Measurements from ENCODE around the genes GPR137 and KCNK4.

DNA sequence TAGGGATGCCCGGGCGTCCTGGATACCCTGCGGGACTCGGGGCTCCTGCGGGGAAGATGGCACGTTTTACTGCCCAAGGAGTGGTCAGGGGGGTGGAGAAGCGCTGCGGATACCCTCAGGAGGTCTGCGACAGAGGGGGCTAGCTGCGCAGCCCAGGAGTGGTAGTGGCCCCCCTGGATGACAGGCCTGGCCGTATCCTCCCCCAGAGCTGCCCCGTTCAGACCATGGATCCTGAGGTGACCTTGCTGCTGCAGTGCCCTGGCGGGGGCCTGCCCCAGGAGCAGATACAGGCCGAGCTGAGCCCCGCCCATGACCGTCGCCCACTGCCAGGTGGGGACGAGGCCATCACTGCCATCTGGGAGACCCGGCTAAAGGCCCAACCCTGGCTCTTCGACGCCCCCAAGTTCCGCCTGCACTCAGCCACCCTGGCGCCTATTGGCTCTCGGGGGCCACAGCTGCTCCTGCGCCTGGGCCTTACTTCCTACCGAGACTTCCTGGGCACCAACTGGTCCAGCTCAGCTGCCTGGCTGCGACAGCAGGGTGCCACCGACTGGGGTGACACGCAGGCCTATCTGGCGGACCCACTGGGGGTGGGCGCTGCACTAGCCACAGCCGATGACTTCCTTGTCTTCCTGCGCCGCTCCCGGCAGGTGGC, 482 bp downstream of the NUDT22 start:
- PRO-cap: no peak
- RAMPAGE, long total RNA: no peak
- RRBS: under 1% methylated on average over 1 of the region's 35 CpGs

DNA sequence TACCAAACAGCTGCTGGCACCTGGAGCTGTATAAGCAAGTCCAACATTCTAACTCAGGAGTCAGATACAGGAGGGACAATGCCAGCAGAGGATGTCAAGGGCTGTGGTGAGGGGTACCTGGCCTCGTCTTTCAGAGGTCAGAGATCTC, 3.2 kb upstream of the ENSG00000286264 start:
- PRO-cap: no peak
- RAMPAGE, long total RNA: no peak
- RRBS: no CpG with 5 or more reads among the region's 1 CpG

DNA sequence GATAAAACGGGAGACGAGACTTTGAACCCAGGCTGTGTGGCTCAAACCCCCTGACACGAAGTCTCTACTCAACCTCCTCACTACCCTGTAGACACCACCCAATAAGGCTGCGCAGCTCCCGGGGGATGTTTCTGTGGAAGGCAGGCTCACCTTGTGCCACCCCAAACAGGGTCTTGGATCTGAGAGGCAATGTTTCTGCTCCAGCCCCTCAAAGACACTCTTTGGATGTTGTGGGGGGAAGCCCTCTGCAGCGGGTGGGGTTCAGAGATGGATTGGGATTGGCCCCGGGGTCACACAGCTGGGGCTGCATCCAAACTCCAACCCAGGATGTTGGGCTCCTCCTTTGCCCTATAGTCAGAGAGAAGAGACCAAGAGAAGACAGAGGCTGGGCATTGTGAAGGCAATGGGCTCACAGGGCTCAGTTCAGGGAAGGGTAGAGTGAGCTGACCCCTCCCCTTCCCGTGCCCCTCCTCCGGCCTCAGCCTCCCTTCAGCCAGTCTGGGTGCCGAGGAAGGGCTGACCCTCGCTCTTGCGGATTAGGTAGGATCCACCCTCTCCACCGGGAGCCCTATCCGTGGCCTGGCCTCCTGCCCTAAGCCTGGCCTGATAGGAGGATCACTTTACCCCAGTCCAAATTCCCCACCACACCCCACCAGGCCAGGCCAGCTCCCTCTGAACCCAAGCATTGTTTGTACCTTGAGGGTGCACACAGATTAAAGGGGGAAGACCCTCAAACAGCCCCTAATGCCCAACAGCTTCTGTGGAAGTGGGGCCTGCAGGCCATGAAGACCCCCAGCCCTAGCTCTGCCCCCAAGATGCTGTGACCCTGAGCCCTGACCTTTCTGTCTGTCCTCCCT, 1.7 kb upstream of the PPP1R14B start:
- PRO-cap: no peak
- RAMPAGE, long total RNA: no peak
- RRBS: no CpG with 5 or more reads among the region's 14 CpGs

- PRO-cap: no peak
- RAMPAGE, long total RNA: no peak
- RRBS: no CpG with 5 or more reads among the region's 30 CpGs
Measured at GRCh38 chr11:64262986-64264016, 12.0 kb downstream of the PLCB3 start.

GRCh38 chr11:64268925-64269563, 15.4 kb downstream of the BAD start:
- PRO-cap: no peak
- RAMPAGE, long total RNA: no peak
- RRBS: 3% methylated on average over 21 of the region's 34 CpGs

GRCh38 chr11:64285637-64286205, at the start of gene GPR137:
GPR137 (plus strand) TSS chr11:64285848.
- PRO-cap: bidirectional peak, plus-strand start at chr11:64285830, minus-strand start at chr11:64285684
- RAMPAGE, long total RNA: no peak
- RRBS: 2% methylated on average over 31 of the region's 61 CpGs

DNA sequence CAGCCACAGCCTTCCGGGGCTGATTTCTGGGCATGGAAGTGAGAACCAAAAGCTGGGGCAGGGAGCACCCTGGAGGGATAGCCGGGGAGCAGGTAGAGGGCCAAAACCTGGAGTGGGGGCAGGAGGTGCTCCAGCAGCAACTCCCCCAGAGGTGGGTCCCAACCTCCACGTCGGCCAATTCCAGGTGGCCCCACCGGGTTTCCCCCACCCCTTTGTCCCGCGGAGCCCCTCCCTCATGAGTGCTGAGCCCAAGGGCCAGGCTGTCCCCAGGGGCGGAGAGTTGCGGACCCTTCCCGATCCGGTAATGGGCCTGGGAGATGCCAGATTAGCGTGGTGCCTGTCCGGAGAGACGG, at the start of gene KCNK4:
Gene KCNK4 (plus strand): TSS at position 239 of the 353 bp plus-strand sequence.
- PRO-cap: no peak
- RAMPAGE, long total RNA: no peak
- RRBS: 19% methylated on average over 14 of the region's 14 CpGs

DNA sequence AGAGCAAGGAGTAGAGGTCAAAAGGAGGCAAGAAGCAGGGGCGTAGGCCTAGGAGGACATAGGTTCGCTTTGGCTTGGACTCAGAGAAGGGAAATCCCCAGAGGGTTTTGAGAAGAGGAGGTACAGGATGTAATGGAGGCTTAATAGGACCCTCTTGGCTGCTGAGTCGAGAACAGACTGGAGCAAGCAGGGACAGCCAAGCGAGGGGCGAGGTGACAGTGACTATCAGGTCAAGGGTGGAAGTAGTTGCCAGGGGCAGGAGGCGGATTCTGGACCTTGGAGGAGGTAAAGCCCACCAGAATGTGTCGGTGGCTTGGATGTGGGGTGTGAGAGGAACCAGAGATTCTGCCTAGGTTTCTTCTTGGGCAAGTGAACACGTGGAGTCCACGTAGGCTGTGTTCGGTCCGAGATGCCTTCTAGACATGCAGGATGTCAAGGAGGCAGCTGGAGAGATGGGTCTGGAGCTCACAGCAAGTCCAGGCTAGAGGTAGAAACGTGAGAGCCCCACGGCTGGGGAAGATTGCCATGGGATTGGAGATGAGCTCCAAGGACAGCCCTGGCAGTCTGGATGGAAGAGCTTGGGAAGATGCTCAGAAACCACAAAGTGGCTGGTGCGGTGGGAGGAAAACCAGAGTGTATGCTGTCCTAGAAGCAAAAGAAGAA, 4.3 kb downstream of the TRMT112 start:
- PRO-cap: no peak
- RAMPAGE, long total RNA: no peak
- RRBS: no CpG with 5 or more reads among the region's 14 CpGs

DNA sequence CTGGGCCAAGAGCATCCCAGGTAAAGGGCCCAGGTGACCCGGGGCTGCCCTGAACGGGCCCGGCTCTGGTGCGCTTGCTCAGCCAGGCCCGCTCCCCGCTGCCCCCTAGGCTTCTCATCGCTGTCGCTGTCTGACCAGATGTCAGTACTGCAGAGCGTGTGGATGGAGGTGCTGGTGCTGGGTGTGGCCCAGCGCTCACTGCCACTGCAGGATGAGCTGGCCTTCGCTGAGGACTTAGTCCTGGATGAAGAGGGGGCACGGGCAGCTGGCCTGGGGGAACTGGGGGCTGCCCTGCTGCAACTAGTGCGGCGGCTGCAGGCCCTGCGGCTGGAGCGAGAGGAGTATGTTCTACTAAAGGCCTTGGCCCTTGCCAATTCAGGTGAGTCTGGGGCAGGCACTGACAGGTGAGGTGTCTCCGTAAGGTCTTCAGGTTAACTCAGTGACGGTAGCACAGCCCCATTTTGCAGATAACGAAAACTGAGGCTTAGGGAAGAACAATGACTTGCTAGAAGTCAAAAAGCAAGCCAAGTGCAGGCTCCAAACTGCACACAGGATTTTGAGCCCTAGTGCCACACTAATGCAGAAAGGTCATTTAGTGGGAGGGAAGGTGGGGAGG, 2.4 kb downstream of the TRMT112 start:
- PRO-cap: no peak
- RAMPAGE, long total RNA: no peak
- RRBS: no CpG with 5 or more reads among the region's 19 CpGs

GRCh38 chr11:64320298-64321212, 2.6 kb downstream of the PRDX5 start:
- PRO-cap: no peak
- RAMPAGE, long total RNA: no peak
- RRBS: no CpG with 5 or more reads among the region's 13 CpGs

DNA sequence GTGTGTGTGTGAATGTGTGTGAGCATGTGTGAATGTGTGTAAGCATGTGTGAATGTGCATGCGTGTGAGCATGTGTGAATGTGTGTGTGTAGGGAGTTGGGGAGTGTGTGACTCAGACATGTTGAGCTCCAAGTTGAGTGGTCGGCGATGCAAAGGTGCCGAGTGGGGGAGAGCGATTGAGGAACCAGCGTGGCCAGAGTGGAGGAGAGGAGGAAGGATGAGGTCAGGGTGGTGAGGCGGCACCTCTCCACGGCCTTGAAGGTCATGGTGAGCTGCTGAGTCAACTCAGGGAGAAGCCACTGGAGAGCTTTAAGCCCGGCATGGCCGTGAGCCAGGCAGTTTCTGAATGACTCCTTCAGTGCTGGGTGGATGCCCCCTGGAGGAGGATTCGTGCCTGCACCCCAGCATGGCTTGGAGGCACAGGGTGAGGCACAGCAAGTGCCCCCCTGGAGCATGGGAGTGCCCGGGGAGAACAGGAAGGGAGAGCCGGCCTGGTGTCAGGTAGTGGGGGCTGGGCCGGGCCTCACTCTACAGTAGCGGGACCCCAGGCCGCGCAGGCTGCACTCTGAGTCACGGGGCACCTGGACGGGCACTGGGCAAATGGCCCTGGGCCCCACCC, 8.3 kb upstream of the CCDC88B start:
- PRO-cap: no peak
- RAMPAGE, long total RNA: no peak
- RRBS: no CpG with 5 or more reads among the region's 19 CpGs

GRCh38 chr11:64409791-64410158, 50.8 kb downstream of the RPS6KA4 start:
- PRO-cap: no peak
- RAMPAGE, long total RNA: no peak
- RRBS: no CpG with 5 or more reads among the region's 6 CpGs

GRCh38 chr11:64619726-64620275, 28.8 kb downstream of the SLC22A12 start:
- PRO-cap: no peak
- RAMPAGE, long total RNA: no peak
- RRBS: no CpG with 5 or more reads among the region's 4 CpGs

- PRO-cap: no peak
- RAMPAGE, long total RNA: no peak
- RRBS: 2% methylated on average over 16 of the region's 47 CpGs
Measured at GRCh38 chr11:64642469-64642898, 51.5 kb downstream of the SLC22A12 start.

DNA sequence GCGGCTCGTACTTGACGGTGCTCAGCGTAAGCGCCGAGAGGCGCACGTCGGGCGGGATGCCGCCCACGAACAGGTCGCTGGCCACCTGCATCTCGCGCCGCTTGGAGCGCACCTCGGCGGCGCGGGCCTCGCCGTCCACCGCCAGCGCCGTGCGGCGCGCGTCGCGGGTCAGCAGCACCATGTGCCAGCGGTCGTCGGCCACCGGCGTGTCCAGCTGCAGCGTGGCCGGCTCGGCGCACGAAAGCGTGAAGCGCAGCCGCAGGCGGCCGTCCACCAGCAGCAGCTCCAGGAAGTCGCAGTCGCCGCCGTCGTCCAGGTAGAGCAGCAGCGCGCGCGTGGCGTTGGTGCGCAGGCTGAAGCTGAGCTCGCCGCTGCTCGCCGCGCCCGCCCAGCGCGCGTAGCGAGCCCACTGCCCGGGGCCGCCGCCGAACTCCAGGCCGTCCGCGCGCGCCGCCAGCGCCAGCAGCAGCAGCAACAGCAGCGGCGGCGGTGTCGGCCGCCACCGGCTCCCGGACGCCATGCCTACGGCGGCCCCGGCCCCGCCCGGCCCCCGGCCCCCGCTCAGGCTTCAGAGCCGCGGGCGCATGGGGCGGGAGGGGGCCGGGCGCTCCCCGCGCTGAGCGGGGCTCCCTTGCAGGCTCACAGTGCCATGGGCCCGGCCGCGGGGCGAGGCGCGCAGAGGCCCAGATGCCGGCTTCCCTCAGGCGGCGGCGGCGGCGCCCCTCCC, 9.7 kb downstream of the NRXN2 start:
- PRO-cap: no peak
- RAMPAGE, long total RNA: no peak
- RRBS: 2% methylated on average over 33 of the region's 115 CpGs

GRCh38 chr11:64757502-64757914, 2.3 kb downstream of the PYGM start:
- PRO-cap: no peak
- RAMPAGE, long total RNA: no peak
- RRBS: no CpG with 5 or more reads among the region's 7 CpGs

GRCh38 chr11:64762371-64763712, 3.1 kb upstream of the PYGM start:
- PRO-cap: no peak
- RAMPAGE, long total RNA: no peak
- RRBS: no CpG with 5 or more reads among the region's 19 CpGs

DNA sequence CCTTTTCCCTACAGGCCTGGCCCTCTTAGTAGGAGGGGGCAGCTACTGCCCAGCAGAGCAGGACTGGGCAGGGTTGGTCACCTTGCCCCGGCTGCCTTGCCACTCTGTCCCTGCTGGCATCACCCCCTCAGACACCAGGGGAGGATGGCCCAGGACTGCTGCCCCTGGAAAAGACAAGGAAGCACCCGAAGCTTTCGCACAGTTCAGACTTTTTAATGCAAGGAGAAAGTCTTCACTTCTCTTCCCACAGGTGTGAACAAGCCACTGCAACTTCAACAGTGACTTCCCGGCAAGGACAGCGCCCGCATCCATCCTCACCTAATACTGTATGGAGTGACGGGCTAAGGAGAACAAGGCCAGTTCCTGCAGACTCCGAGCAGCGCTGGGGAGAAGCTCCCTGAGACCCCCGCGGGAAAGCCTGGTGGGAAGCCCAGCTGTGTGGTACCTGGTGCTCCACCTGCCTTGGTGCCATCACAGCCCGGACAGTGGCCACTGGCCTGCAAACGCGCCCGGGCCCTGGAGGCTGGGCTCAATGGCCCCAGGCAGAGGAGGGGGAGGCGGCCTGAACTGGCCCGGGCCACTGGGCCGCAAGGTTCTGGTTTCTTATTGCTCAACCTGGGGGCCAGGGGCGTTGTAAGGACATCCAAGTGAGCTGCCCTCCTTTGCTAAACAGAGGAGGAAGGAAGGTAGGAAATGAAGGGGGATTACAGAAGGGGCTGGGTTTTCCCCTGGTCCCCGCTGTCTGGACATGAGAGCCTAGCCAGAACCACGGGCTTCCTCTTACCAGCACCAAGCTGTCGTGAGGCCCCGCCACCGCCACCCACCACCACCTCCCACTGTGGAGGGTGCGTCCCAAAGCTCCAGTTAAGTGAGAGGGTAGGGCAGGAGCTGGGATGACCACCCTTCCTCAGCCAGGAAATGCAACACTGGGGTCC, 8.4 kb upstream of the CDC42BPG start:
- PRO-cap: no peak
- RAMPAGE, long total RNA: no peak
- RRBS: 71% methylated on average over 3 of the region's 25 CpGs

DNA sequence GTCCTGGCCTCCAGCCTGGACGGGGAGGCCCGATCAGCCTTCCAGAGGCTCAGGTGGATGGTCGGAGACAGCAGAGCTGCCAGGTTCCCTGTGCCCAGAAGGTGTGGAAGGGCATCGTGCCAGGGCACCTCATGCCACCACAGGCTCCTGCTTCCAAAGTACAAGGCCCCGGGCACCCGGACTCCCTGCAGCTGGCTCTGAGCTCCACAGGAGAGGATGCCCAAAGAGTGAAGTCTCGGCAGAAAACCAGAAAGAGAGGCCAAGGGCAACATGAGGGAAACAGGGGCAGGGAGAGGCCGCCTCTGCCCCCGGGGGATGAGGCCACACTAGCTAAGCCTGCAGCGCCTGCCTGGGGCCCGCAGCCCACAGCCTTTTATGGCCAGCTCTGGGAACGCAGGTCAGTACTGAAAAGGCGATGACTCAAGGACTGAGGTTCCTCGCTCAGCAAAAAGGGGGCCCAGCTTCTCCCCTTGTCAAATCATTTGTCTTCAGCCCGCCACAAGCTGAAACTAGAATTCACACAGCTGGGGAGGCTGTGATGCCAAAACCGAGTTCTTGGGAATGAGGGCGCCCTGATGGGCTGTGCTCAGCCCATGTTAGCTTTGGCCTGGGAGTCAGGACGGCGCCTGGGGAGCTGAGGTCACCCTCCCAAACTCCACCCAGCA, 14.1 kb downstream of the EHD1 start:
- PRO-cap: no peak
- RAMPAGE, long total RNA: no peak
- RRBS: 67% methylated on average over 2 of the region's 19 CpGs

GRCh38 chr11:64876512-64877370, 1.7 kb downstream of the EHD1 start:
- PRO-cap: no peak
- RAMPAGE, long total RNA: no peak
- RRBS: no CpG with 5 or more reads among the region's 18 CpGs

All from lung (tissue), 4 donors.